Keratinocyte (primary cell): ENCODE data around the genes TNFAIP8L1 and CATSPERD.

DNA sequence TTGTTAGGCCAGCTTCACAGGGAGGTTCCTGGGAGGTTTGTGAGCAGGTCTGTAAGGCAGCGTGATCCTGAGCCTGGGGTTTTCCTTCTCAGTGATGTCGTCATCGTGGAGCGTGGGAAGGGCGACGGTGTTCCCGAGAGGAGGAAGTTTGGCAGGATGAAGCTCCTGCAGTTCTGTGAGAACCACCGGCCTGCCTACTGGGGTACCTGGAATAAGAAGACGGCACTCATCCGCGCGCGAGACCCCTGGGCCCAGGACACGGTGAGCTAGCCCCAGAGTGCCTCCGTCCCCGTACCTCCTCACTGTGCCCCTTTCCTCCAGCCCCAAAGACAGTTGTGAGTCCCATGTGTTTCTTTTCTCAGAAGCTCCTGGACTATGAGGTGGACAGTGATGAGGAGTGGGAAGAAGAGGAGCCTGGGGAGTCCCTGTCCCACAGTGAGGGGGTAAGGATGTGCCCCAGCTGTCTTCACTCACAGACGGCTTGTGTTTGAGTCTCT, 27.0 kb downstream of the CHAF1A start:
CAGE:
- cytosol, long polyA minus RNA, result no peak
- cytosol, long polyA plus RNA, result no peak
- long polyA plus RNA, result no peak
- nucleus, long polyA minus RNA, result no peak
- nucleus, long polyA plus RNA, result no peak

DNA sequence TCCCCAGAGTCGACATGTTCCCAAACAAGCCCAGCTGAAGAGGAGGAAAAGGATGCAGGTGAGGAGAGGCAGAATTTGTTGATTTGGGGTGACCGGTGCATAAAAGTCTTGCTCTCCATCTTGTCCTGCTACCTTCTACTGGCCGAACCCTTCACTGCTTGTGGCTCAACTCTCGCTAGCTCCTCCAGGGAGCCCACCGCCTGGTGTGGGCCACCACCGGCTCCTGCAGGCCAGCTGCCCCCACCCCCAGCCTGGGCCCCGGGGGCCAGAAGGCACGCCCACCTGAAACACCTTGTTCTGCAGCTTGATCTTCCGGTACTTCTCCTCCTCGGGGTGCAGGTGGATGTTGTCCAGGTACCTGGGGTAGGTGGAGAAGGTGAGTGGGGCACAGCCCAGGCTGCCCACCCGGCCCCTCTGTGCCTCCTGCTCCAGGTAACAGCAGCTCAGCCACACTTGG, 10.3 kb downstream of the UBXN6 start:
CAGE:
- cytosol, long polyA minus RNA, result no peak
- cytosol, long polyA plus RNA, result no peak
- long polyA plus RNA, result no peak
- nucleus, long polyA minus RNA, result no peak
- nucleus, long polyA plus RNA, result no peak

GRCh38 chr19:4516419-4517542, 1.5 kb downstream of the PLIN4 start:
CAGE:
- cytosol, long polyA minus RNA, result no peak
- cytosol, long polyA plus RNA, result no peak
- long polyA plus RNA, result no peak
- nucleus, long polyA minus RNA, result no peak
- nucleus, long polyA plus RNA, result no peak

CAGE:
- cytosol, long polyA minus RNA, result no peak
- cytosol, long polyA plus RNA, result no peak
- long polyA plus RNA, result no peak
- nucleus, long polyA minus RNA, result no peak
- nucleus, long polyA plus RNA, result no peak
These were observed 20.8 kb upstream of the SEMA6B start for GRCh38 chr19:4580104-4580841.

GRCh38 chr19:4638786-4640156, at the start of gene TNFAIP8L1:
TNFAIP8L1 (plus strand) TSS chr19:4639516.
CAGE:
- cytosol, long polyA minus RNA, result no peak
- cytosol, long polyA plus RNA, result no peak
- long polyA plus RNA, result no peak
- nucleus, long polyA minus RNA, result no peak
- nucleus, long polyA plus RNA, result no peak

GRCh38 chr19:4768832-4769423, 22.6 kb upstream of the FEM1A start:
CAGE:
- cytosol, long polyA minus RNA, result no peak
- cytosol, long polyA plus RNA, result no peak
- long polyA plus RNA, result no peak
- nucleus, long polyA minus RNA, result no peak
- nucleus, long polyA plus RNA, result no peak

GRCh38 chr19:4897121-4897547, 5.6 kb downstream of the ARRDC5 start:
CAGE:
- cytosol, long polyA minus RNA, result no peak
- cytosol, long polyA plus RNA, result no peak
- long polyA plus RNA, result no peak
- nucleus, long polyA minus RNA, result no peak
- nucleus, long polyA plus RNA, result no peak

DNA sequence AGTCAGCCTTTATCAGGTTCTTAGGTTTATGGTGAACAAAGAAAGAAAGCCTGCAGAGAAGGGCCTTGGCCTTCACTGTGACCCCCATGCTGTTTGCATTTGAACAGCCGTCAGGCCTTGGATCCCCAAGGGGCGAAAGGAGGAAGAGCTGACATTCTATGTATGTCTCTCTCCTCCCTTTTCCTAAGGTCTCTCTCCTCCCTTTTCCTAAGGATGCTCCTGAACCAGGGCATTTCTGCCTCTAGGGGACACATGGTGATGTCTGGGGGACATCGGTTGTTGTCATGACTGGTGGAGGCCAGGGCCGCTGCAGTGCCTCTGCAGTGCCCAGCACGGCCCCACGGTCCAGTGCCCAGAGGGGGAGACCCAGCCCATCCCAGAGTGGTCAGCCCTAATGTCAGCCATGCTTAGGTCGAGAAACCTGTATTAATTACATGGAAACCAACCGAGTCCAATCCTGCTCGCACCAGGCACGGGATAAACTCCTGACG, 18.2 kb downstream of the UHRF1 start:
CAGE:
- cytosol, long polyA minus RNA, result no peak
- cytosol, long polyA plus RNA, result no peak
- long polyA plus RNA, result no peak
- nucleus, long polyA minus RNA, result no peak
- nucleus, long polyA plus RNA, result no peak

GRCh38 chr19:4983699-4984275, 14.9 kb downstream of the KDM4B start:
CAGE:
- cytosol, long polyA minus RNA, result no peak
- cytosol, long polyA plus RNA, result no peak
- long polyA plus RNA, result no peak
- nucleus, long polyA minus RNA, result no peak
- nucleus, long polyA plus RNA, result no peak

GRCh38 chr19:5060466-5061200, 91.7 kb downstream of the KDM4B start:
CAGE:
- cytosol, long polyA minus RNA, result no peak
- cytosol, long polyA plus RNA, result no peak
- long polyA plus RNA, result no peak
- nucleus, long polyA minus RNA, result no peak
- nucleus, long polyA plus RNA, result no peak

CAGE:
- cytosol, long polyA minus RNA, result no peak
- cytosol, long polyA plus RNA, result no peak
- long polyA plus RNA, result no peak
- nucleus, long polyA minus RNA, result no peak
- nucleus, long polyA plus RNA, result no peak
These were observed 99.3 kb downstream of the KDM4B start for GRCh38 chr19:5068017-5068710.

GRCh38 chr19:5152181-5152929, 183.4 kb downstream of the KDM4B start:
CAGE:
- cytosol, long polyA minus RNA, result no peak
- cytosol, long polyA plus RNA, result no peak
- long polyA plus RNA, result no peak
- nucleus, long polyA minus RNA, result no peak
- nucleus, long polyA plus RNA, result no peak

CAGE:
- cytosol, long polyA minus RNA, result no peak
- cytosol, long polyA plus RNA, result no peak
- long polyA plus RNA, result no peak
- nucleus, long polyA minus RNA, result no peak
- nucleus, long polyA plus RNA, result no peak
These were observed 125.3 kb downstream of the PTPRS start for GRCh38 chr19:5215165-5215826.

DNA sequence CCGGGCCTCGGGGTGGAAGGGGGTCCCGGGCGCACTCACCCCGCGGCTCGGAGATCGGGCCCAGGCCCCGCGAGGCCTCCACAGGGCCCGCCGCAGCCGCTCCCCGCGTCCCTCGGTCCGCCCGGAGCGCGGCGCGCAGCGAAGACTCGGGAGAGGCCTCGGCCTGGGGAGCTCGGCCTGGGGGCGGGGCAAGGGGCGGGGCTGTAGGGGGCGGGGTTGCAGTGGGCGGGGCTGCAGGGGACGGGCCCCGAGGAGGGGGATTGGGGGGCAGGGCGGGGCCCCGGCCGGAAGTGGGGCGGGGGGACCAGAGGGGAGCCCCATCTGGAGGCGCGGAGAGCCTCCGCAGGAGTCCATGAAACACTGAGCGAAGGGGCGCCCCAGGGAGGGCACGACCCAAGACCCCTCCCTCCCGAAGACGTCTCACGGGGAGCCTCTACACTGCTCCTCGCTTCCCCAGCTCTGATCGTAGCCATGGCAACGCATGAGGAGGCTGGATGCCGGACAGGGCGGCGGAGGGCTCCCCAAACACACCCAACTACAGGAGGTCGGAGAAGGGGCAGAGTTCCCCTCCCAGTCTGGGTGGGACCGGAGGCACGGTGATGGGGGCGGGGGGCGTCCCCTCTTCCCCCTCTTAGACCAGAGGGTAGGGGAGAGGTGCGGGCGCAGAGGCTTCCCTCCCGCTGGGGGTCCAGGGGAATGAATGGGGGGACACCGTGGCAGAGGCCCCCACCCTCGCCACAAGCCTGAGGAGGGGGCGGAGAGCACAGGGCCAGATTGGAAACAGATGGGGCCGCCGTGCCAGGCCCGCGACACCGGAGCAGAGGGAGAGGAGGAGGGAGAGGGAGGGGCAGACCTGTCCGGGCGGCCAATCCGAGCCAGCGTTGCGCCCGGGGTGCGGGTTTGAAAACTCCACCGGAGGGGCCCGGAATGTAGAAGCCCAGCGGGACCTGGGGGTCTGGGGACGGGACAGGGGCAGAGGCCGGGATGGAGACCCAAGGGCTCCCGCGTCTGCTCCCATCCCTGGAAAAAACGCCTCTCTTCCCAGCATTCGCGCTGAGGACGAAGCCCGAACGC, 47.2 kb downstream of the PTPRS start:
CAGE:
- cytosol, long polyA minus RNA, result start-site peak on the minus strand centred at position 153 of the sequence, 26 bp wide, 11 reads
- cytosol, long polyA plus RNA, result no peak
- long polyA plus RNA, result no peak
- nucleus, long polyA minus RNA, result start-site peak on the minus strand centred at position 160 of the sequence, 28 bp wide, 8 reads
- nucleus, long polyA plus RNA, result no peak

GRCh38 chr19:5546353-5546837, 76.2 kb downstream of the SAFB2 start:
CAGE:
- cytosol, long polyA minus RNA, result no peak
- cytosol, long polyA plus RNA, result no peak
- long polyA plus RNA, result no peak
- nucleus, long polyA minus RNA, result no peak
- nucleus, long polyA plus RNA, result no peak

DNA sequence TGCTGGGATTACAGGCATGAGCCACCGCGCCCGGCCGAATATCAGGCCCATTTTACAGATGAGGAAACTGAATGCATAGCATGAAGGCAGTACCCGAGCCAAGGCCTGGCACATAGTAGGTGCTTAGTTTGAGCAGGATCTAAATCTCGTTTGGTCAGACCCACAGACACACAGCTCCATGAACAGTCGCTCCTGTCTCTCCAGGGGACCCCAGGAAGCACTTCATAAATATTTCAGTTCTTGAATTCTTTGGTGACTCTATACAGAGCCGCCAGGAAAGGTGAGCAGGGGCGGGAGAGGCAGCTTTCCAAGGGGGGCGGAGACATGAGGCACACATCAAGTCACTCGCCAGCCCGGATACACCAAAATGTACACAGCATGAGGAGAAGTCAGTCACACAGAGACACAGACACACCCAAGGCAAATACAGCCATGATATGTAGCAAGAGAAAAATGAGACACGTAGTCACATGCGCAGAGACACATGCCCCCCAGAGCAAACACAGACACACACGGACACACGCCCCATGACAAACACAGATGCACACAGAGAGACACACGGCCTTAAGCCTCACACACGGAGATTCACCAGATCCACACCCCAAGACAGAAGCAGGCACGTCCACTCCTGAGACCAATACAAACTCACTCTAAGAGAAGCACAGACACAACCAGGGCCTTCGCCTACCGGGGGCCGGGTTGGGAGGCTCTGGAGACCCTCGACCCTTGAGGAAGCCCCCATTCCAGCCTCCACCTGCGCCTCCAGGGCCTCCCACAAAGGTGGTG, 44.9 kb downstream of the SAFB2 start:
CAGE:
- cytosol, long polyA minus RNA, result no peak
- cytosol, long polyA plus RNA, result no peak
- long polyA plus RNA, result no peak
- nucleus, long polyA minus RNA, result no peak
- nucleus, long polyA plus RNA, result no peak

GRCh38 chr19:5697058-5697813, 7.1 kb downstream of the RPL36 start:
CAGE:
- cytosol, long polyA minus RNA, result no peak
- cytosol, long polyA plus RNA, result no peak
- long polyA plus RNA, result no peak
- nucleus, long polyA minus RNA, result no peak
- nucleus, long polyA plus RNA, result no peak

CAGE:
- cytosol, long polyA minus RNA, result no peak
- cytosol, long polyA plus RNA, result no peak
- long polyA plus RNA, result no peak
- nucleus, long polyA minus RNA, result no peak
- nucleus, long polyA plus RNA, result no peak
These were observed 13.9 kb downstream of the RPL36 start for GRCh38 chr19:5703623-5704680.

GRCh38 chr19:5711546-5712191, 8.3 kb downstream of the LONP1 start:
CAGE:
- cytosol, long polyA minus RNA, result no peak
- cytosol, long polyA plus RNA, result no peak
- long polyA plus RNA, result no peak
- nucleus, long polyA minus RNA, result no peak
- nucleus, long polyA plus RNA, result no peak

DNA sequence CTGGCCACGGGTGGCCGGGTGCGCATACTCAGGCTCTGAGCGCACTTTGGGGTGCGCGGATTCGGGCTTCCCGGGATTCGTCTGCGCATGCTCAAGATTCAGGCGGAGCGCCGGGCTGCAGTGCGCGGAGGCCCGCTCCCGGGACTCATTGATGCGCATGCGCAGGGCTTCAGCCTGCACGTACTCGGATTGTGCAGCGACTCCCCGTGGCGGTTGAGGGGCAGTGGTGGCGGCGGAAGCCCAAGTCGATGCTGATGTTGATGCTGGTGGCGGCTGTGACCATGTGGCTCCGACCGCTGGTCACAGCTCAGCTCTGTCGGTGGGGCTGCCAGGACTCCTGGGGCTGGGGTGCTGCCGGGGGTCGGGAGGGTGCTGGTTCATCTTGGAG, at the start of gene CATSPERD:
Gene CATSPERD, plus strand, starts transcription at position 148 of the 388 bp plus-strand sequence.
CAGE:
- cytosol, long polyA minus RNA, result no peak
- cytosol, long polyA plus RNA, result no peak
- long polyA plus RNA, result no peak
- nucleus, long polyA minus RNA, result no peak
- nucleus, long polyA plus RNA, result no peak